Pulmonary lymph node (tissue), 1 donor: ENCODE results near the genes TEX47, FZD1 and FAM133B.

GRCh38 chr7:87628815-87629322, 671 bp downstream of the RUNDC3B start:
- PRO-cap: bidirectional peak, plus-strand start at chr7:87629230, minus-strand start at chr7:87629142

GRCh38 chr7:88361272-88361650, 54.6 kb upstream of the STEAP4 start:
- PRO-cap: no peak

DNA sequence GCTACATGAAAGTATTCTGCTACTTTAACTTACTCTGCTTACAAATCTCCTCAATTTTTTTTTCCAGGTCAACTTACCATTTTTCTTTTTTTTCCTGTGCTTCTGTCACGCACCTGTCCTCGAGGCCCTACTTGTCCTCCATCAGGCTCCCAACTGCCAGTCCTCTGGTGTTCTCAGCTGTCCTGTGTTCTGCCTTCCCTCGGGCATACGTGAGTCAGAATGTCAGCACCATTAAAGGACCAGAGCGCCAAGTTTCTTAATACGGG, at the start of gene TEX47:
TSS of gene TEX47 (minus strand) at position 175 of the 266 bp plus-strand sequence.
- PRO-cap: no peak

- PRO-cap: no peak
Observed at GRCh38 chr7:90155990-90156826, 1.9 kb downstream of the STEAP1 start.

DNA sequence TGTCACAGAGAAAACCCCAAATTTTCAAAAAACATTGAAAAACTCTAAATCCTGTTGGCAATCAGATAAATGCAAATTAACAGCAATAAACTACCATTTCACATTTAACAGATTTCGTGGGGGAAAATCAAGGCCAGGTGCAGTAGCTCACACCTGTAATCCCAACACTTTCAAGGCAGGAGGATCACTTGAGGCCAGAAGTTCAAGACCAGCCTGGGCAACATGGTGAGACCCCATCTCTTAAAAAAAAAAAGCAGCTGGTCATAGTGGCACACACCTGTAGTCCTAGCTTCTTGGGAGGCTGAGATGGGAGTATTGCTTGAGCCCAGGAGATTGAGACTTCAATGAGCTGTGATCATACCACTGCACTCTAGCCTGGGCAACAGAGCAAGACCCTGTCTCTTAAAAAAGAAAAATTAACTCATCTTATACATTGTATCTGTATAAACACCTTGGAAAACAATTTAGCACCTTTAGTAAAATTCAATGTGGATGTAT, 37.0 kb downstream of the CFAP69 start:
- PRO-cap: no peak

DNA sequence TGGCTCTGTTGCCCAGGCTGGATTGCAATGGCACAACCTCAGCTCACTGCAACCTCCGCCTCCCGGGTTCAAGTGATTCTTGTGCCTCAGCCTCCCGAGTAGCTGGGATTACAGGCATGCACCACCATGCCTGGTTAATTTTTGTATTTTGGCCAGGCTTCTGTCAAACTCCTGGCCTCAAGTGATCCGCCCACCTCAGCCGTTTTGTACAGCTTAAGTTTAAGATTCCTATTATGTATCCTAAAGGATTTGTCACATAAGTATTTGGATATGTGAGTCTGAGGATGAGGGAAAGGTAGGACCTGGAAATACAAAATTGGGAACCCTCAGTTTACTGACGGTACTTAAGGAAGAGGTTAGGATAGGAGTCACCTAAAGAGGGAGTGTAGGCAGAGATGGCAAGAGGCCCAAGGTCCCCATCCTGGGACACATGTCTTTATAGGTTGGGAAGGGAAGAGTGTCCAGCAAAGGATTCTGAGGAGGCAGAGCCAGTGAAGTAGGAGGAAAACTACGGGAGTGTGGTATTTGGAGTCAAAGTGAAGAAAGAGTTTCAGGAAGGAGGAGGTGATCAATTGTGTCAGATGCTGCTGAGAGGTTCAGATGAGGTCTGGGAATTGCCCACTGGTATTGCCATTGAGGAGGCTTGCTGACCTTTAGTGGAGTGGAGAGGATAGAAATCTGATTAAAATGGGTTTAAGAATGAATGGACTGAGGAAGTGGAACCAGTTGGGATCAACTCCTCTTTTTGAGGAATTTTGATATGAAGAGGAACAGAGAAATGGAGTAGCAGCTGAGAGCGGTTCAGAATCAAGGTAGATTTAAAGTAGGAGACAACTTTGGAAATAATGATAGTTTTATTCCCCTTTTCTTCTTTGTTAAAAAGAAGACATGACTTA, 100.5 kb downstream of the CDK14 start:
- PRO-cap: no peak

GRCh38 chr7:90718938-90719762, 123.0 kb downstream of the CDK14 start:
- PRO-cap: no peak

DNA sequence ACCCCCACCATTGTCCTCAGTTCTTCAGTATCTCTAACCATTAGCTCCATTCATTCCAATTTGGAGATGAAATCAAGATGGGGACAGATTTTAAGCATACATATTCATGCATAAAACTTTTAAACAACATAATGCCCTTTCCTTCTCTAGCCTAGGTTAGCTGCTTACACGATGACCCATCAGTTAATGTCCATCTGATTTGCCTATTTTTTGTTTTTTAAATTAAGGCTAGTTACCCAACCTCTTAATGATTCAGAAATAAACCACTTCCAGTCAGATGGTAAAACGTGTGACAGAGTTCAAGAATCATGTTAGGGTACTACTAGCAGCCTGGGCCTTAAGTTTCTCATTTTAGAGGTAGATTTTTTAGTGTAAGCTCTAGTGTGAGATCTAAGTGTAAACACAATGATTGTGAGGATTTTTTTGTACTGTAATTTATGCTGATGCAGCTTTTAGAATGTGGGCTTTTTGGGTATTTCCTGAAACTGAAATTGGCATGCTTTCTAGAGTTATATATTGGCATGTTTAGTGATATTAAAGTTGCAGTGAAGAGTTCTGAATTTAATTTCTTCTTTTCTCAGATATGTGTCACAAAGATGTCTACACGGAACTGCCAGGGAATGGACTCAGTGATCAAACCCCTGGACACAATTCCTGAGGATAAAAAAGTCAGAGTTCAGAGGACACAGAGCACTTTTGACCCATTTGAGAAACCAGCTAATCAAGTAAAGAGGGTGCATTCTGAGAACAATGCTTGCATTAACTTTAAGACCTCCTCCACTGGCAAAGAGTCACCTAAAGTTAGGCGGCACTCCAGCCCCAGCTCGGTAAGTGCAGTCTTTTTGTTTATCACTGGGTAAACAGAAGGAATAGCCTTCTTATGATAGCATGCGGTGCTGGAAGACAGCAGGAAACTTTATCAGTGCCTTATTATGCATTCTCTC, 130.1 kb downstream of the CDK14 start:
- PRO-cap: bidirectional peak, plus-strand start at position 276 of the sequence, minus-strand start at position 158 of the sequence

DNA sequence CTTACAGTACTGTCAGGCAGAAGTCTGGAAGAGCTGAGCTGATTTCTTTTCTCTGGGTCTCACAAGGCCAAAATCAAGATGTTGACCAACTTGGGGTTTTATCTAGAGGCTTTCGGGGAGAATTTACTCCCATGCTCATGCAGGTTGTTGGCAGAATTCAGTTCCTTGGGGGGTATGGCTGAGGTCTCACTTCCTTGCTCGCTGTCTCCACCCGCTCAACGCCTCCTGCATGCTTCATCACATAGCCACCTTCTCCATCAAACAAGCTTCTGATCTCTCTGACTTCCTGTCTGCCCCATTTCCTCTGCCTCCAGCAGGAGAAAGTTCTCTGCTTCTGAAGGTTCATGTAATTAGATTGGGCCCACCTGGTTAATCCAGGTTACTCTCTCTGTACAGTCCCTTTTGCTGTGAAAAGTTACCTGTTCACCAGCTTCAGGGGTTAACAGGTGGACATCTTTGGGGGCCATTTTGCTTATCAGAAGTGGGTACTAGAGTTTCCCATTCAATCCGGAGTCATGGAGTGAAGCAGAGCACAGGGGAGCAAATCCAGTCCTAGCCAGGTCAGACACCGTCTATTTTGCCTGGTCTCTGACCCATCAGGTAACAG, 179.0 kb upstream of the FZD1 start:
- PRO-cap: no peak

DNA sequence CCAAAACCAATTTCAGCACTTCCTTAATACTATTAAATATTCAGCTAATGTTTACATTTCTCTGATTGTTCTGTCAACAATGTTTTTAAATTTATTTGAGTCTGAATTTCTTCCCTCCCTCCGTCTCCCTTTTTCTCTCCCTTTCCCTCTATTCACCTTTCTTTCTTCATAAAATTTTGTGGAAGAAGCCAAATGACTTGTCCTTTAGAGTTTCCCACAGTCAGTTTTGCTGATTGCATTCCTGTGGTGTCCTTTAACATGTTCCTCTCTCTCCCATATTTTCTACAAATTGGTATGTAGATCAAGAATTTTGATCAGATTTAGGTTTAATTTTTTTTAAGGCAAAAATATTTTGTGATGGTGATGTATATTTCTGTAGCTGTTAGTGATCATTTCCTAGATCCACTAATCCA, 83.1 kb upstream of the FZD1 start:
- PRO-cap: unidirectional peak, minus-strand start at position 133 of the sequence

GRCh38 chr7:91264344-91265108, at the start of gene FZD1:
Gene FZD1 (plus strand): TSS chr7:91264433.
- PRO-cap: bidirectional peak, plus-strand start at chr7:91264438, minus-strand start at chr7:91264205; unidirectional peak, plus-strand start at chr7:91264612

- PRO-cap: no peak
Observed at GRCh38 chr7:91265894-91266858, 1.9 kb downstream of the FZD1 start.

- PRO-cap: no peak
Observed at GRCh38 chr7:91941420-91941704, 700 bp downstream of the AKAP9 start.

DNA sequence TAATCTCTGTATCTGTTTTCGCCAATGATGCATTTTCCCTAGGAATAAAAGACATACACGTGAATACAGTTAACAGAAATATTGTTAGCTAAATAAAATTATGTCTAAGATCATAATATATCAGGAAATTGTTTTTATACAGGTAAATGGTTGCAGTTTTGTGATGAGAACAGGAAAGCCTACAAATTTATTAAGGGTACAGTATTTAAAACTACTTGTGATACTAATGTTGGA, 51.3 kb downstream of the AKAP9 start:
- PRO-cap: no peak

DNA sequence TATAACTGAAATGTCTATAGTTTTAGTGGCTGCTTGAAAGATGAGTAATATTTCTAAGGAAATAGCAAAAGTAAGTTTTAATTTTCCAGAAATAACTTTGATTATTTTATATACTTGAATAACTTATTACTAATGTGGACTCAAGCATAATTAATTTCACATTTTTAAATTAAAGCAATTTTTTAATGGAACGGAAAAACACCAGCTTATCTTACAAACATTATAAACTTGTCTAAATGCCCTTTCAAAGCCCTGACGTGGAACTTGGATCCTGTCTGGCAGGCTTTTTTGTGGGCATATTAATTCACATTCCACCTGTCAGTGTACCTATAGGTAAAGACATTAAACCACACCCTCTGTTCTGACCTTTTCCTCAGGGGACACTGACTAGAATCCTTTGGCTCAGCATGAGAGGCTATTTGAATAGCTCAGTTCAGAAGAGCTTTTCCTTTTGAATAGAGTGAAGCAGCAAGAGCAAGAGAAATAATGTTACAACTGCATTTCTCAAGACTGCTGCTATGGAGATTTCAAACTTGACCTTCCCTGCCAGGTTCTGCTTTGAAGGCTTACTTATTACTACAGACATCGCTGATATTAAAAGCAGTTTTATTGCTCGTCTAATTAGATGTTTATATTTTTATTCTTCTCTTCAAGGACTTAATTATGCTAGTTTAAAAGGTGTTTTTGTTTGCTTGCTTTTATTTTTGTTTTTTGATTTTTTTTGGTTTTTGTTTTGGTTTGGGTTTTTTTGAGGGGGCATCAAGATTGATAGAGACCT, 76.9 kb downstream of the CYP51A1 start:
- PRO-cap: no peak

GRCh38 chr7:92096654-92097365, 37.5 kb downstream of the CYP51A1 start:
- PRO-cap: no peak

- PRO-cap: no peak
Observed at GRCh38 chr7:92244674-92245174, 990 bp downstream of the KRIT1 start.

DNA sequence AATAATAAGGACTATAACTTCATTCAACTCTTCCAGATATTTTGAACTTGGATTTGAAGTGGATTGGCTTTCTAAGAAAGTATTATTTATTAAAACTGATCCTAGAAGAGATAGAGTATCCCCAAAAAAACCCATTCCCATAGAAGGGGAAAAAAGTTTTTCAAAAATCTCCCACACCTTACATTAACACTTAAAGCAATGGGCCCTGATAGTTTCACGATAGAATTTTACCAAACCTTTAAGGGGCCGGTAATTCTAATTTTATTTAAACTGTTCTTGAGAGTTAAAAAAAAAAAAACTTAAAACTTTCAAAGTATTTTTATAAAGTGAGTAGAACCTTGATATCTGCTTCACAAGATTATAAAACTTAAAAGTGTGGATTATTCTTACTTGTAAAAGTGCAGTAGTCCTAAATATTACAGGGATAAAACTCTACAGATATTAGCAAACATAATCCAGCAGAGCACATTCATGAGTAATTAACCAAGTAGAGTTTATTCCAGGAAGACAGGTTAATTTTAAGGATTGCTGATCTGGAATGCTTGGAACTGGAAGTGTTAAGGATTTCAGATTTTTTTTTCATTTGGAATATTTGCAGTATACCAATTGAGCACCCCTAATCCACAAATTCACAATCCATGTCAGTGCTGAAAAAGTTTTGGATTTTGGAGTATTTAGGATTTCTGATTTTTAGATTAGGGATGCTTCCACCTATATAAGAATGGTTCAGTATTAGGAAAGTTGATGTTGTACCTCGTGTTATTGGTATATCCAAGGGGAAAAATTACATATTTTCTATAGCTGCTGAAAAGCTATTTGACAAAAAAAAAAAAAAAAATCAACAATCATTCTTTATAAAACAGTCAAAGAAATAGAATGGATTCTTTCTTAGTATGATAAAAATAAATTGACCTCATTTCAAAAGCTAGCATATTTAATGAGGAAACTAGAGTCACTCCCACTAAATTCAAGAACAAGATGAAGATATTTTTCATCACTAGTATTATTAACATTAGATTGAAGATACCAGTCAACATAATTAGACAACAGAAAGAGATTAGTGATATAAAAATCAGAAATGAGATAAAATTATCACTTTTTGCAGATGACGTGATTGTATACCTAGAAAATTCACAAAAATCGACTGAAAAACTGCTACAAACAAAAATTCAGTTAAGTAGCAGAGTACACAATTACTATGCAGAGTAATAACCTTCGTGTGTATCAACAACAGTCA, 69.2 kb upstream of the GATAD1 start:
- PRO-cap: no peak

DNA sequence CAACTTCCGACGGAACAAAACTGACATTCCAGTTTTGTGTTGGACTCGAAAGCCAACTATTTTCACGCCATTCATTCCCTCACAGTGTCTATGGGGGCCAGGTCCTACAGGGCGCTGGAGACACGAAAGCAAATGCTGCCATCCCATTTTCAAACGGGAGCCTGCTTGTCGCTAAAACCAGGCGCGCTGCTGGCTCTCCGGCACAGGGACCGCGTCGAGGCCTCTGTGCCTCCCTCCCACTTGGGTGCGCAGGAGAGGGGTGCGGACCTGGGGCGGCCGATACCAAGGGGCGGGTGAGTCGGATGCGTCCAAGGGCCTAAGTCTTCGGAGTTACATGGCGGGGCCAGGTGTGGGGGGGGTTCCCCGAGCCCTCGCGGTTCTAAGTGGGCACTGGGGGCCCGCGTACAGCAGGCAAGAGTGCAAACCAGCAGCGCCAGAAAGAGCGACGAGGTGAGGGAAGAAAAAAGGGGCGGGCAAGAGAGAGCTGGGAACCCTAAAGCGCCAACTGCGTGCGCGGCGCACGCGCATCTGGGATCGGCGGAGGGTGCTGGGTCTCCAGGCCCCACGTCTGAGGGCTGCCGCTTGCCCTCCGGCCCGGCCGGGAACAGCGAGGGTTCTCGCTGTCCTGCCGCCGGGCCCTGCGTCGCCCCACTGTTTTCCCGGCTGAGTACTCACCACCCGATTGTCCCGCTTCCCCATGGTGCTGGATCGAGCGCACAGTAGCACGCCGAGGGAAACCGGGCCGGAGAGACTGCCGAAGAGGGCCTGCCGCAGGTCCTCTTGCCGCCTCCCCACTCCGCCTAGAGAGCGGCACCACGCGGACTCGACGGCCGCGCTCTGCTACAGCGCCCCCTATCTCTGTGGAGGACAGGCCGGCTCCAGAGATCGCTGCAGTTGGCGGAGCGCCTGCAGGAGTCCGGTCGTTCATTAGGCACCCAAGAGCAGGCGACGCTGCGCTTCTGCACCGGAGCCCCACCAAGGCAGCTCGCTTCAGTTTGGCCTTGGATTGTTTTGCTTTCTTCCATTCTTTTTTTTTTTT, at the start of gene FAM133B:
TSS of gene FAM133B (minus strand) at position 798 of the 1,039 bp plus-strand sequence.
- PRO-cap: bidirectional peak, plus-strand start at position 531 of the sequence, minus-strand start at position 507 of the sequence; unidirectional peak, minus-strand start at position 753 of the sequence; unidirectional peak, minus-strand start at position 798 of the sequence

GRCh38 chr7:92834017-92834474, 2.3 kb downstream of the CDK6 start:
- PRO-cap: bidirectional peak, plus-strand start at chr7:92834089, minus-strand start at chr7:92833964